ENCODE data around the genes PZP, TMEM52B, GABARAPL1 and MAGOHB.

DNA sequence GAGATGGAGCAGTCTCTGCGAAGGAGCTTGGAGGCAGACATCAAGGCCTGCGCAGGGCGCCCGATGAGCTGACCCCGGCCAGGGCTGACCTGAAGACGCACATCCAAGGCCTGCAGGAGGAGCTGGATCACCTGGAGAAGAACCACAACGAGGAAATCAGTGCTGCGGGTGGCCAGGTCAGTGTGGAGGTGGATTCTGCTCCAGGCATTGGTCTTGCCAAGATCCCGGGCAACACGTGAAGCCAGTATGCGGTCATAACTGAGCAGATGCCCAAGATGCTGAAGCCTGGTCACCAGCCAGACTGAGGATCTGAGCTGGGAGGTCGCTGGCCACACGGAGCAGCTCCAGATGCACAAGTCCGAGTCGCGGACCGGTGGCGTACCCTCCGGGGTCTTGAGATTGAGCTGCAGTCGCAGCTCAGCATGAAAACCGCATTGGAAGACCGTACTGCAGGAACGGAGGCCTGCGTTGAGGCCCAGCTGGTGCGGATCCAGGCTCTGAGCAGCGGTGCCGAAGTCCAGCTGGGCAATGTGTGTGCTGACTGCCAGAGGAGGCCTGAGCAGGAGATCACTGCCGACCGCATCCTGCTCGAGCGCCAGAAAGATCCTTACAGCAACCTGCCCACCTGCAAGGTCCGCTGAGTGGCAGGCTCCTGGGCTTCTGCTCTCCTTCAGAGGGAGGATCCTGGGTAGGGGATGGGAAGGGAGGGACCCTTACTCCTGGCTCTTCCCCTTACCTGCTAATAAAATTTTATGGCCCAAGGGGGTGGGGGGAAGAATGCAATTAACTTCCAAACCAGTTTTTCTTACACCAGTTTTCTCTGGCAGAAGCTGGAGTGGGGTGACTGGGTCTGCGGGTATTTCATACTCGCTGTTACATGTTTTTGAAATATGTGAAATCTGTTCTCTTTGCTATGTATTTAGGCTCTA is 12.5 kb upstream of the A2M start:
- PRO-cap = no peak
- RAMPAGE, long total RNA = no peak

GRCh38 chr12:9134899-9135441 is 19.3 kb upstream of the A2M start:
- PRO-cap = no peak
- RAMPAGE, long total RNA = no peak

GRCh38 chr12:9169887-9170612 is 38.1 kb downstream of the PZP start:
- PRO-cap = no peak
- RAMPAGE, long total RNA = no peak

- PRO-cap = no peak
- RAMPAGE, long total RNA = no peak
Observed at GRCh38 chr12:9208181-9208656, at the start of gene PZP. Gene PZP (minus strand): TSS chr12:9208395.

- PRO-cap = no peak
- RAMPAGE, long total RNA = no peak
Observed at GRCh38 chr12:9447297-9447728, 160.4 kb downstream of the KLRB1 start.

GRCh38 chr12:9567106-9567640 is 40.5 kb downstream of the KLRB1 start:
- PRO-cap = no peak
- RAMPAGE, long total RNA = no peak

DNA sequence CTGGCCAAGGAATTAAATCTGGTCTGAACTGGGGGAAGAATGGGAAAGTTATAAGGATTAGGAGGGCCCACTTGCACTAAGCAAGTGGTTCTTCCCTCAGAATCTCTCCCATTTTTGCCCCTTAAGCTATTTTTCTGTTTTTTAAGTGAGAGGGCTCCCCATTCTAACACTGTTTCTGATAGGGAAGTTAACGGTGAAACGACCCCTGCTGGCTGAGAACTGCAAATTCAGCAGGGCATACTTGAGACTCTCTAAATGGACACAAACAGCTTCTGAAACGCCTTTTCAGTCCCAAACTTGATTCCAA is 38.6 kb downstream of the CLEC2D start:
- PRO-cap = no peak
- RAMPAGE, long total RNA = no peak

- PRO-cap = bidirectional peak, plus-strand start at chr12:9737142, minus-strand start at chr12:9737054
- RAMPAGE, long total RNA = no peak
Observed at GRCh38 chr12:9736787-9737211, 23.9 kb downstream of the CD69 start.

GRCh38 chr12:9738923-9739694 is 21.6 kb downstream of the CD69 start:
- PRO-cap = unidirectional peak, minus-strand start at chr12:9739161
- RAMPAGE, long total RNA = no peak

DNA sequence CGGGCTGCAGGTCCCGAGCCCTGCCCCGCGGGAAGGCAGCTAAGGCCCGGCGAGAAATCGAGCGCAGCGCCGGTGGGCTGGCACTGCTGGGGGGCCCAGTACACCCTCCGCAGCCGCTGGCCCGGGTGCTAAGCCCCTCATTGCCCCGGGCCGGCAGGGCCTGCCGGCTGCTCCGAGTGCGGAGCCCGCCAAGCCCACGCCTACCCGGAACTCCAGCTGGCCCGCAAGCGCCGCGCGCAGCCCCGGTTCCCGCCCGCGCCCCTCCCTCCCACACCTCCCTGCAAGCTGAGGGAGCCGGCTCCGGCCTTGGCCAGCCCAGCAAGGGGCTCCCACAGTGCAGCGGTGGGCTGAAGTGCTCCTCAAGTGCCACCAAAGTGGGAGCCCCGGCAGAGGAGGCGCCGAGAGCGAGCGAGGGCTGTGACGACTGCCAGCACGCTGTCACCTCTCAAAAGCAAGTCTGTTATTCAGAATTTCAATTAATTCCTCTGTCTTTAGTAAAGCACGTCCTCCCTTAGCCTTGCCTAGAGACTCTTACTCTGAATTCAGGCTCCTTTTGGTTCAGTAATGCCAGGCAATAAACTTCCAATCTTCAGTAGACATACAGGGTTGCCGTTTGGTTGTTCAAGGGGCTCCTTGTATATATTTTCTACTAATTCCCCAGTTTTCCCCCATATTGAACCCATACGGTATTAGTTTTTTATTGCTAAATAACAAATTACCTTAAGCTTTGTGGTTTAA is 20.8 kb downstream of the CD69 start:
- PRO-cap = no peak
- RAMPAGE, long total RNA = no peak

DNA sequence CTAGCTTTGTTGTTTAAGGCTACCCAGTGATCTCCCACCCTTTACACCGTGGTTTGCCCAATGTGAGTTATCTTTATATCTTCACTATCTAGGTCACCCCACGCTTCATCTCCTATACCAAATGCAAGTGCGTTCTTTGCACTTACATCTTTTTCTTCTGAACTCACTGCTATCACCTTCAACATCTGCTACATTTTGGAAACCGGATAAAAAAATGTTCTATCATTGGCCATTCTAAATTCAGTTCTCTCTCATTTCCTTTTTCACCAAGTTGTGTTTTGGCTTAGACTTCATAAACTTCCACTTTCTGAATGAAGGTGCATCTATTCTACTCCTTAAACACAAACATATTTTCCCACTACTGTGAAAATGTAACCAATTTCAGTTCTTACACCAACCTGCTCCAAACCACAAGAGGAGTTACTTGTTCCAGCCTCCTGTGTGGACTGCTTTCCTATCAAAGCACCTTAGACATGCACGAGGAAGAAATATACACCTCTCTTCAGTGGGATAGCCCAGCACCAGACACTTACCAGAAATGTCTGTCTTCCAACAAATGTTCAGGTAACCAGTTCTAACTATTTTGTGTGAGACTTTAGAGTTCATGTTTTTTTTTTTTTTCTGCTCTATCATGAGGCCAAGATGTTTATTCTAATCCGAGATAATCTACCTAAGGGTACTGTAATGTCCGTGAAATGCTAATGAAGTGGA is 21.9 kb downstream of the CLEC9A start:
- PRO-cap = no peak
- RAMPAGE, long total RNA = no peak

DNA sequence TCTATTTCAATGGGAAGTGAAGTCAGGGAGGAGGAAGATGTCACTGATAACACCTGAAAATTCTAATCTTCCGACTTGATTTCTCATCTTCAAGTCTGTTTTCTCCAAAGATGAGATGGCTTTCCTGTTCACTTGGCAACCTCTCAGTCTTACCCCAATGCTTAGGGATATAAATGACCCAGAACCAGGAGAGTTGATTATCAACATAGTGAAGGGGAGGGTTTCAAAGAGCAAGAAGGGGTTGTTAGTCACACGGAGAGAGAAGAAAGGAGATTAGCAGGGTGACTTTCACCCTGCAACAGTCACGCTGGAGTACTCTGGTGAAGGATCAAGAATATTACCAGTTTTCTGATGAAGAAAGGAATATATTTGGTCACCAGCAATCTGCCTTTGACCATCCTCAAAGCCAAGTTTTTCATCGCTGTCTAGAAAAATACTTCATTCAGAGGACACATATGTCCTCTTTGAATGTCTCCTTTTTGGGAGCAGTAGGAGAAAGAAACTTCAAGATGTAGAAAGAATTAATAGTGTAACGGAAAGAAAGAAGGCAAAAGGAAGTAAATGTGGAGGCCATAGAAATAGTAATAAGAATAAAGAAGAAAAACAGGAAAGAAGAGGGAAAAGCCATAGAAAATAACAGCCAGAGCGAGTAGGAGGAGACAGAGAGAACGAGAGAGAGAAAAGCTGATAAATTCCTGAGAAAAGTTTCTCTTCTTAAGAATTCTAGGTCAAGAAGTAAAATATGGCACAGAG is at the start of gene TMEM52B:
Gene TMEM52B, plus strand, starts transcription at position 271 of the 753 bp plus-strand sequence.
- PRO-cap = no peak
- RAMPAGE, long total RNA = no peak

- PRO-cap = bidirectional peak, plus-strand start at chr12:10212457, minus-strand start at chr12:10212358; bidirectional peak, plus-strand start at chr12:10212922, minus-strand start at chr12:10212568
- RAMPAGE, long total RNA = no peak
Observed at GRCh38 chr12:10212143-10212650, 480 bp upstream of the GABARAPL1 start.

- PRO-cap = bidirectional peak, plus-strand start at chr12:10212922, minus-strand start at chr12:10212568
- RAMPAGE, long total RNA = start-site peak on the plus strand at chr12:10212895-10212912, 92 and 45 reads in 2 replicates
Observed at GRCh38 chr12:10212651-10213139, at the start of gene GABARAPL1. Gene GABARAPL1 (plus strand): TSS chr12:10212877.

DNA sequence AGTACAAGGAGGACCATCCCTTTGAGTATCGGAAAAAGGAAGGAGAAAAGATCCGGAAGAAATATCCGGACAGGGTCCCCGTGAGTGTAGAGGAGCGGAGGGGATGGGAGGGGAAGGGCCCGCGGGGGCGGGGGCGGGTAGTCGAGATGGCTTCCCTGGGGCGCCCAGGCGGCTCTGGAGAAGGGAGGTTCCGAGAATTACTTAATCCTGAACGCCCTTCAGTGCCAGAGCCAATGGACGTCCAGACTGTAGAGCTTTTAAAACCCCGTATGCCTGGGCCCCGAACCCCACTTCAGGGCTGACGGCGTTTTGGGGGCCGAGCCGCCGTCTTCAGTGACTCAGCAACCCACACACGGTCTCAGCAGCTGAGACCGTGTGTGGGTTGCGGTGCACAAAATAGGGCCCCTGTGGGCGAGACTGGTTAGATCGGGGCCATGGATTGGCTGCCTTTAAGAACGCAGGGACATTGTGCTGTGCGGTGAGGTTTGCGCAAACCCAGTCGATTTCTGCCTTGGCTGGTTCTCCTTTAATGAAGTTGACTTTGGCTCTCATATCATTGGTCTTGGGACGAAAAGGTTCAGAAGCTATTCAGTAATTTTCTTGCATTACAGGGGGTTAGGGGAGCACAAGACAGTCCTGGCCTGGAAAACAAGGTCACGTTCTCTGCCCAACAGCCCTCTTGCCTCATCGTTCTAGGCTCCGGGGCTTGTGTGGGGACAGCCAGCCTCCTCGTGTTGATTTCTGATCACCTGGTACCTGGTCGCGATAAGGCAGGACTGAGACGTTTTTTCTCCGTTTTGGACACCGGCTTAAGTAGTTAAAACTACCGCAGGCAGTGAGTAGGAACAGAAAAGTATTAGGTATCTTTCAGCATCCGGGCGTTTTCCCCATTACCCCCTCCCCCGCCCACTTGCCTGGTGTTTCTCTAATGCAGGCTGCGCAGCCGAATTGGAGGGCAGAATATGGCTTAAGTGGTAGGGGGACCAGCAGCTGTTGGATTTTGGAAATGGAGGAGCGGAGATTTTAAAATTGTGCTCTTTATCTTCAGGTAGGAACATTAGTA is 794 bp downstream of the GABARAPL1 start:
- PRO-cap = bidirectional peak, plus-strand start at position 290 of the sequence, minus-strand start at position 176 of the sequence; bidirectional peak, plus-strand start at position 498 of the sequence, minus-strand start at position 350 of the sequence; bidirectional peak, plus-strand start at position 956 of the sequence, minus-strand start at position 858 of the sequence
- RAMPAGE, long total RNA = no peak

- PRO-cap = no peak
- RAMPAGE, long total RNA = no peak
Observed at GRCh38 chr12:10369829-10370326, 20.0 kb downstream of the KLRK1 start.

- PRO-cap = no peak
- RAMPAGE, long total RNA = no peak
Observed at GRCh38 chr12:10391704-10392077, 1.9 kb upstream of the KLRK1 start.

DNA sequence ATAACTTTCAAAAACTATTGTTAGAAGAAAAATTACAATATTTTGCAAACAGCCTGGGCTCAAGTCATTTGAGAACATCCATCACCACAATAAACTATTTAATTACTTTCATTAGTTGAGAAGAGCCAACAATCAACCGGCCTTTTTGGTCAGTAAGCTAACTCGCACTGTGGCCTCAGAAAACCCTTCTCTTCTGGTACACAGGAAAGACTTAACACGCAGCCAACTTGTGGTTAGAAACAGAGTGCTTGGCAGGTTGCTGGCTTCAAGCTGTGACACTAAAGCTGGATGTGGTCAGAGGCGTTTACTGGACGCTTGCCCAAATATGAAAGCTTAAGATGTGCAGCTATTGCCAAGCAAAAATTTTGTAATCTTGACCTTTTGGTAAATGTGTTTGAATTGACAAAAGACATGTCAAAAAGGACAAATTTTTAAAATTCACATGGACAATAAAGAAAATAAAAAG is 2.5 kb upstream of the KLRK1 start:
- PRO-cap = bidirectional peak, plus-strand start at position 242 of the sequence, minus-strand start at position 169 of the sequence
- RAMPAGE, long total RNA = no peak

- PRO-cap = bidirectional peak, plus-strand start at chr12:10613110, minus-strand start at chr12:10612935; bidirectional peak, plus-strand start at chr12:10613661, minus-strand start at chr12:10613560
- RAMPAGE, long total RNA = start-site peak on the minus strand at chr12:10613517-10613597, 1,412 and 248 reads in 2 replicates
Observed at GRCh38 chr12:10612579-10613798, at the start of gene MAGOHB. Gene MAGOHB (minus strand): TSS chr12:10613609.

GRCh38 chr12:10672202-10673121 is 1.4 kb downstream of the STYK1 start:
- PRO-cap = no peak
- RAMPAGE, long total RNA = no peak

Measured in OCI-LY7 (cell line).